Measurements from ENCODE around the genes CKAP5, LRP4, ARFGAP2 and PACSIN3.

DNA sequence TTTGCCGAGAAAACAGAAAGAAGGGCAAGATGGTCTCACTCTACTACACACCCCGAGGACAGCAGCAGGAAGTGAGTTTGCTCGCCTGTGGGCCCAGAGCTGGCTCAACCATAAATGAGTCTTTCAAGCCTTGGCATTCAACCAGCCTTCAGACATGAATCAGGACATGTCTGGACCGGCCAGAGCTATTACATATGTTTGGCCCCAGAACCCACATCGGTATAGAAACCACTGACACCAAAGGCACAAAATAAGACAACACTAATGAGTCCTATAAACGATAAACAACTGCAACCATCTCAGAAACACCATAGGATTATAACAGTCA is 12.9 kb downstream of the ARHGAP1 start:
- PRO-cap, result no peak
- RAMPAGE, long total RNA, 4 experiments, result no peak in any of the 4 experiments

DNA sequence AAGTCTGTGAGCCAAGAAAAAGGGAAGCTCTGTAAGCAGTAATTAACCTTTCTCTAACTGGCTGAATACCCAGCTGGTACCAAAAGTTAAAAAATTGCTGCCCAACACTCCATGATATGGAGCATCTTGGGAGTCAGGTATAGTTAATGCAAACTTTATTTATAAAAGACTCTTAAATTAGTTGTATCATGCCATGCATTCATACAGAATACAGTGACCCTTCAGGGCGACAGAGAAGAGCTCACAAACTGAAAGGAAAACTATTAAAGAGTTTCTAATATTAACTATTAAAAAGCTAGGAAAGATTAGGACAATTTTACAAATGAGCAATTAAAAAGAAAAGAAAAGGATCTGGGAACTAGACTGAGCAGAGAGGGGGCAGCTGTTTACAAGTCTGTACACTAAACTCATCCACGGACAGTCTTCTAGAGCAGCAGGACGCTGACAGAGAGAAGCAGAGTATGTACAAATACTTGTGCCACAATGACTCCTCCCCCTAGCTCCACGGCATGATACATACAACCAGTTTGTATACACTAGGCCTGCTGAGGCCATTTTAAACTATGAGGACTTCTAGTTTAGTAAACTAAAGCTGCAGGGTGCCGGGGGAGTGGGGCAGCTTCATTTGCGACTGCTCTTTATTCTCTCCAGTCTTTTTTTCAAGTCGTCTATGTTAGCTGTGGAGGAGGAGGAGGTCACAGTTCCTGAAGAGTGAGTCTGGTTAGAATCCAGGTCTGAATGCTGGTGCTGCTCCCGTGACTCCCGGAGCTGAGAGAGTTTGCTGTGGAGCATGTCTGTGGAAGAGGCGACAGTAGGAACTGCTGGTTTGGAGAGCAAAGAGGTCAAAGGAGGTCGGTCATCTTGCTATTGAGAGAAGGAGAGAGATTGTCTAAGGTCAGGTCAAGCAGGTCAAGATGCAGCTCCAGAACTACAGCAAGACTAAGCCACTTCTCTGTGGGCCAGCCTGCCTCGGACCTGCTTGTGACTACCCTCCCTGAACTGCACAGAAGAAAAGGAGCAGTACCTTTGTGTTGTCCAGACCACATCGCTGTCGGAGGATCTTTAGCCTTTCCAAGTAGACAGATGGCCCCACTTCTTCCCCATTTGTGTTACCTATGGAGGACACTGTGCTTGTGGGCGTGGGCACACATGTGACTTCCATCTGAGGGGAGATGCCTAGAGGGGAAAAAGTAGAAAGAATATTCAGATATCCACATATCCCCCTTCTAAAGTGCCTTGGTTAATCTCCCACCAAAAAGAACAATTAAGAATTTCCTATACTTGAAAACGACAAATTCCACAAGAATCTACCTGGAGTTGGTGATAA is 24.9 kb downstream of the F2 start:
- PRO-cap, result no peak
- RAMPAGE, long total RNA, 4 experiments, result no peak in any of the 4 experiments

GRCh38 chr11:46746480-46746830 is 27.4 kb downstream of the F2 start:
- PRO-cap, result no peak
- RAMPAGE, long total RNA, 4 experiments, result no peak in any of the 4 experiments

DNA sequence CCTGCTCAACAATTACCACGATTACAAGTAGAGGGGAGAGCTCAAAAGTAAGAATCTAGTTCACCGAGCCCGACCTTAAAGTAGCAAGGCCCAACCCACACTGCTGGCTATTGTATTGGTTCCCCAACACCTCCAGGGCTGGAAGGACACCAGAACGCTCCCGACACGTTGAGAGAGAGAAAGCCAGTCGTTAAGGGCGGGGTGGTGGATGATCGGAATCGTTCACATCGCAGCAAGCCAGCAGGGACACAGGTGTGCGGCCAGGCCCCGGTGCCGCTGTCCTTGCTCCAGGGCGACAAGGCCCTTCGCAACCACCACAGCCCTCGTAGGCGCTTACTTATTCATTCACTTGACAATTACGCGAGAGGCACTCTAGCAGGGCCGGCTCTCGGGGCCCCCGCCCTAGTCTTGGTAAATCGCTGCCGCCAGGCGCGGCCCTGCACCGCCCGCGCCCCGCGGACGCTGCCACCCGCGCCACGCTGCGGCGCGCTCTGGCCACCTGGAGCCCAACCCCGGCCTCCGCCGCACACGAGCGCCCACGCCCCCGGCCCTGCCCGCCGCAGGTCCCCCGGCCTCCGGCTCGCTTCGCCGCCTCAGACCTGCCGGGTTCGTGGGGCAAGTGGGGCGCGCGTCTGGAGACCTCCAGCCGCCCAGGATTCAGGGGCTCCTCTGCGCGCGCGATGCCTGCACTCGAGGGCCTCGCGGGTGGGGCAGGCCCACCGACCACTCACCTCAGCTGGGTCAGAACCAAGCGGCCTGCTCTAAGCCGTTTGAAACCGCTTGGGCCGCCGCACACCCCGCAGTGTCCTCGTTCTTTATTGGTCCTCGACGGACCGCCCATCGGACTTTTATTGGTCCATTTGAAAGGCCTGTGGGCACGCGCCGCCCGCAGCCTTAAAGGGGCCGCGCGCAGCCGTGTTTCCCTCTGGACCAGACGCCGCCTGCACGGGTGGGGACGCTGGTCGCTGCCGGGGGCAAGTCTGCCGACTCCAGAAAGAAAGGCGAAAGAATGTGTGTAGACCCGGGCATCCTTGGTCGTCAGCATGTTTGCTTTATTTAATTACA is at the start of gene CKAP5:
TSS of gene CKAP5 (minus strand) at position 792 of the 1,065 bp plus-strand sequence.
- PRO-cap, result bidirectional peak, plus-strand start at position 926 of the sequence, minus-strand start at position 804 of the sequence
- RAMPAGE, long total RNA, 4 experiments, result start-site peak on the minus strand in 4 of 4 experiments, centred at positions 775 to 789 of the sequence, 20 to 413 reads per replicate

- PRO-cap, result bidirectional peak, plus-strand start at chr11:46918673, minus-strand start at chr11:46918532
- RAMPAGE, long total RNA, 4 experiments, result no peak in any of the 4 experiments
Observed at GRCh38 chr11:46918024-46919052, at the start of gene LRP4. TSS of gene LRP4 (minus strand) at chr11:46918550.

- PRO-cap, result no peak
- RAMPAGE, long total RNA, 4 experiments, result no peak in any of the 4 experiments
Observed at GRCh38 chr11:47104195-47105103, 72.2 kb downstream of the ARFGAP2 start.

GRCh38 chr11:47154662-47155129 is 22.0 kb downstream of the ARFGAP2 start:
- PRO-cap, result no peak
- RAMPAGE, long total RNA, 4 experiments, result no peak in any of the 4 experiments

DNA sequence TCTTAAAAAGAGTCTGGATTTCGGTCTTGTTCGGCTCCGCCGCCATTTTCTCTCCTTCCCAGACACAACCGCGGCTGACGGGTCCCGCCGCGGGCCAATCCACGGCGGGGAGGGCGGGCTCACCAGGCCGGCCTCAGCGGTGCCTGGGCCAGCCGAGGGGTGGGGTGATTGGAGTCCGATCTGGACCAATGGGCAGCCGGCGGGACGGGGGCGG is at the start of gene ARFGAP2:
TSS of gene ARFGAP2 (minus strand) at position 72 of the 214 bp plus-strand sequence.
- PRO-cap, result bidirectional peak, plus-strand start outside the sequence, minus-strand start at position 72 of the sequence
- RAMPAGE, long total RNA, 4 experiments, result start-site peak on the minus strand in 4 of 4 experiments, centred at positions 58 to 84 of the sequence, 255 to 521 reads per replicate

- PRO-cap, result bidirectional peak, plus-strand start at chr11:47186544, minus-strand start at chr11:47186434
- RAMPAGE, long total RNA, 4 experiments, result start-site peak on the minus strand in 3 of 4 experiments, at chr11:47186410-47186447 at its widest, 44 to 229 reads per replicate
Observed at GRCh38 chr11:47186299-47186490, at the start of gene PACSIN3. TSS of gene PACSIN3 (minus strand) at chr11:47186434.

GRCh38 chr11:47187996-47188241 is 1.7 kb upstream of the PACSIN3 start:
- PRO-cap, result no peak
- RAMPAGE, long total RNA, 4 experiments, result no peak in any of the 4 experiments

GRCh38 chr11:47289698-47290198 is 32.0 kb downstream of the NR1H3 start:
- PRO-cap, result no peak
- RAMPAGE, long total RNA, 4 experiments, result start-site peak on the plus strand in 1 of 4 experiments, at chr11:47289918-47290024 at its widest, 59 reads per replicate

- PRO-cap, result no peak
- RAMPAGE, long total RNA, 4 experiments, result no peak in any of the 4 experiments
Observed at GRCh38 chr11:47334791-47335329, 17.6 kb downstream of the MYBPC3 start.

GRCh38 chr11:47338338-47338714 is 14.2 kb downstream of the MYBPC3 start:
- PRO-cap, result no peak
- RAMPAGE, long total RNA, 4 experiments, result no peak in any of the 4 experiments

GRCh38 chr11:47395535-47396142 is 12.8 kb upstream of the SLC39A13 start:
- PRO-cap, result no peak
- RAMPAGE, long total RNA, 4 experiments, result no peak in any of the 4 experiments

DNA sequence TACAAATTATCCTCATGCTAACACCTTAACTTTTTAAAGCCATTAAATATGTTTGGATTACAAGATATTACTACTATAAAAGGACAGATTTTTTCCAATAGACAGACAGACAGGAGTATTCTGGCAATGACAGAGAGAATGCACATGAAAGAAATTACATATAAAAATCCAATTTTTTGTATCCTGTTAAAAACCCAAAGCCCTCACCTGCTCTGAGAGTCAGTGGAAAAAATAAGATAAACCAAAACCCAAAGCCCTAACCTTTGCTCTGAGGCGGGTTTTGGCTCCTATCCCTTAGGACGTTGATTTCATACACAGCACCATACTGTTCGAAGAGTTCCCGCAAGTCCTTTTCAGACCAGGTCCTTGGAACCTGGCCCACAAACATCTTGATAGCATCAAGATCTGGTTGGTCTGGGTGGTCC is 39.7 kb upstream of the RAPSN start:
- PRO-cap, result no peak
- RAMPAGE, long total RNA, 4 experiments, result no peak in any of the 4 experiments

GRCh38 chr11:47499231-47500031 is 50.5 kb upstream of the RAPSN start:
- PRO-cap, result no peak
- RAMPAGE, long total RNA, 4 experiments, result no peak in any of the 4 experiments

DNA sequence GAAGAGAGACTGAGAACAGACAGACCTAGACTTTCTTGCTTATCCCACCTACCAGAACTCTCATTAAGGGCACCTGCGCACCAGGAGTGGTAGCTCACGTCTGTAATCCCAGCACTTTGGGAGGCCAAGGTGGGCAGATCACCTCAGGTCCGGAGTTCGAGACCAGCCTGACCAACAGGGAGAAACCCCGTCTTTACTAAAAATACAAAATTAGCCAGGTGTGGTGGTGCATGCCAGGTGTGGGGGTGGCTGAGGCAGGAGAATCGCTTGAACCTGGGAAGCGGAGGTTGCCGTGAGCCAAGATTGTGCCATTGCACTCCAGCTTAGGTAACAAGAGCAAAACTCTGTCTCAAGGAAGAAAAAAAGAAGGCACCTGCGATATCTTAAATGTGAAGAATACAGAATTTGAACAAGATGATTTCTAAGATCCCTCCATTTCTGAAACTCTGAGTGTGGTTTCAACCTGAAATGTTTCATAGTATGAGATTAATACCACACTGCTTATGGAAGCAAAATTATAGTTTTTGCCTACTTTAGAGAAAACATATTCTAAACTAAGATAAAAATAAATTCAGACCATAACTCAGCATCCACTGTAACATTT is 26.9 kb downstream of the CELF1 start:
- PRO-cap, result no peak
- RAMPAGE, long total RNA, 4 experiments, result no peak in any of the 4 experiments

DNA sequence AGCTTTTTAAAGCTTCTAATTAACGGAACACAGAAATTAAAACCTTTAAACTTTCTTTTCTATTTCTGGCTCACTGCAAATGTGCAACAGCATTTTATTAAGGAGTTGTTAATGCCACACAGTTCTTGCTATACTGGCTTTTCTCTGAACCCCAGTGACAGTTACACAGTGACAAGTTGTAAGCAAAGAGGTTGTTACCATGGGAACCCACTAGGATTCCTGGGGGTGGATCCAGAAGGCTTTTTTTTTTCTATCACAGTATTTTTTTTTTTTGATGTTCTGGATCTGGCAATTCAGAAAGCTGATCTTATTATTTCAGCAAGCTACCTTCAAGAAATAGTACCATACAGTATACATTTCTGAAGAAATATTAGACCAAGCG is 20.1 kb downstream of the CELF1 start:
- PRO-cap, result no peak
- RAMPAGE, long total RNA, 4 experiments, result no peak in any of the 4 experiments

- PRO-cap, result no peak
- RAMPAGE, long total RNA, 4 experiments, result no peak in any of the 4 experiments
Observed at GRCh38 chr11:47550467-47551288, 2.3 kb downstream of the CELF1 start.

DNA sequence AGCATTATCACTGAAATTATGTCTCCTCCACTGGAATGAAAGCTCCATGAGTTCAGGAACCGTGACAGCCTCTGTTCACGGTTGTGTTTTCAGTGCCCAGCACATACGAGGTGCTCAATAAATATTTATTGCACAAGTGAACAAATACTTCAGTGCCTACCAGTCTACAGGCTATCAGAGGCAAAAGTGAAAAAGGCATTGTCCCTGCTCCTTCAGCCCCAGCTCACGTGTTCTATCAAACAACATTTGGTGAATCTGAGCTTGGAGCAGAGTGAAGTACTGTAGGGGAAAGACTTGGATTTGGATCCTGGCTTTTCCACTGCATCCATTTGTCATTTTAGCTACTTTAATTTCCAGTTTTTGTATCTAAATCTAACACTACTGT is 1.1 kb upstream of the MTCH2 start:
- PRO-cap, result no peak
- RAMPAGE, long total RNA, 4 experiments, result no peak in any of the 4 experiments

Measured in suprapubic skin (tissue), 4 donors.